Cardiac atrium fibroblast (primary cell): Measurements from ENCODE around the gene PHAX.

DNA sequence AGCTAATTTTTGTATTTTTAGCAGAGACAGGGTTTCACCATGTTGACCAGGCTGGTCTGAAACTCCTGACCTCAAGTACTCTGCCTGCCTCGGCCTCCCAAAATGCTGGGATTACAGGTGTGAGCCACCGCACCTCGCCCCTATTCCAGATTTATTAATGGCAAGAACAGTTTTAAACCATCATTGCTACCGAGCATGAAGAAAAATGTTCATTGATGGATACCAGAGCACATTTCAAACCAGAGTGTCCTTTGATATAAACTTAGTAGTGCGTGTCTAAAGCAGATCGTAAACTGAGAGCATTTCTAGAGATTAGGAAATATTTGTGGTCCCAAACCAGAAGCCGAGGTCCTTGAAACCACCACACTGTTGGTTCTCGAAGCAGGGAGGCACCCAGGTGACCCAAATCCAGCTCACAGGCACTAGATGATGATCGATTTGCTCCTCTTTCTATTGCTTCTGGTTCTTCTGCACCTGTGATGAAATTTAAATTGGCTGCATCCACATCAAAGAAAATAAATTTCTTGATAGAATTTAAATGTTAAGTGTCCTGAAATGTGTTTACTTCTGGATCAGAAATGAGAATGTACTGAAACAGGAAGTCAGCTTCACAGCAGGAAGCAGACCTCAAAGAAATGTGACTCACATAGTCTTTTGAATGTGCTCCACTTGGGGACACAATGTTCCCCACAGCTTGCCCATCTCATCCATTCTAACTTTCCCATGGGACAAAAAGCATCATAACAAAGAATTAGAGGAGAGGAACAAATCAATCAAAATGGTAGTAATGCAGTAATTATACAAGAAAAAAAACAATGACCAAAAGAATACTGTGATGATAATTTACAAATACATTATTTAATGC is 85.5 kb downstream of the GRAMD2B start:
- RAMPAGE, long total RNA, result no peak

GRCh38 chr5:126526381-126526942 is 68.6 kb downstream of the ALDH7A1 start:
- RAMPAGE, long total RNA, result no peak

DNA sequence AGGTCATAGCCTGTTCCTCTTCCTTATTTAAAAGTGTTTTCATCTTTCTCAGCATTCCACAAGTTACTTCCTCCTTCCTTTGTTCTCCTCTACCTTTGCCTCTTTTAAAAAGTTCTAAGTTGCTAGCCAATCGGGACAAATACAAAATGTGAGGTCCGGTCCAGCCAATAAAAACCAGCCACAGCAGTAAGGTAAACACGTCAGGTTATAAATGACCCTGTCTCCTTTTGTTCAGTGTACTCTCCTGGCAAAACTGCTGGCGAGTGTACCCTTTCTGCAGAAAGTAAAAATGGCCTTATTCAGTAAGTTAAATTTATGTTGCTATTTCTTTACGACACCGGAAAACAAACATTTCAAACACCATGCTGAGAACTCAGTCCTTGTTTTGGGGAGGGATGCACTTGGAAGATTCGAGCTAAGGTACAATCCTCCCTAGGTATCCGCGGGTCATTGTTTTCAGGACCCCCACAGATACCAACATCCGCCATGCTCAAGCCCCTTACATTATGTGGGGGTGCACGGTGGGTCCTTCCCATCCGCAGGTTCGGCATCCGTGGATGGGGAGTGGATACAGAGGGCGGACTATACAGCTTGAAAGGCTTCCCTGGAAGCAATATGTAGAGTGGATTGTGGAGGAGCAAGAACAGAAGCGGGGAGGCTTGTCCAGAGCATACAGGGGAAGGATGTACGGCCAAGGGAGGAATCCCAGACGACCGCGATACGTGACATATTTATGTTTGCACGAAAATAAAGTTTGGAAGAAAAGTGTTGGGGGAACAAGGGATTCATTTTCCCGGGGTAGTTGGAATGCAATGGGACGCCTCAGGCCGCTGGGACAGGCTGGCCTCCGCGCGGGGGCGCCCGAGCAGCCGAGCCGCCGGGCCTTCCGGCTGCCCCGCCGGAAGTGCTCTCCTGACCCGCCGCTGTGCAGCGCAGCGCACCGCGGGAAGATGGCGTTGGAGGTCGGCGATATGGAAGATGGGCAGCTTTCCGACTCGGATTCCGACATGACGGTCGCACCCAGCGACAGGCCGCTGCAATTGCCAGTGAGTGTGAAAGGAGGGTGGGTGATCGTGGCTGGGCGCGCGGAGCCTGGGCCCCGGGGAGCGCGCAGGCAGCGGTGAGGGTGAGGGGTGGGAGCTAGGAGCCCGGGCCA is at the start of gene PHAX:
PHAX (plus strand) TSS at position 935 of the 1,156 bp plus-strand sequence.
- RAMPAGE, long total RNA, result start-site peak on the plus strand centred at position 938 of the sequence, 32 bp wide, 1,127 and 678 reads in 2 replicates

- RAMPAGE, long total RNA, result no peak
Observed at GRCh38 chr5:126777982-126779093, 1.4 kb downstream of the LMNB1 start.

DNA sequence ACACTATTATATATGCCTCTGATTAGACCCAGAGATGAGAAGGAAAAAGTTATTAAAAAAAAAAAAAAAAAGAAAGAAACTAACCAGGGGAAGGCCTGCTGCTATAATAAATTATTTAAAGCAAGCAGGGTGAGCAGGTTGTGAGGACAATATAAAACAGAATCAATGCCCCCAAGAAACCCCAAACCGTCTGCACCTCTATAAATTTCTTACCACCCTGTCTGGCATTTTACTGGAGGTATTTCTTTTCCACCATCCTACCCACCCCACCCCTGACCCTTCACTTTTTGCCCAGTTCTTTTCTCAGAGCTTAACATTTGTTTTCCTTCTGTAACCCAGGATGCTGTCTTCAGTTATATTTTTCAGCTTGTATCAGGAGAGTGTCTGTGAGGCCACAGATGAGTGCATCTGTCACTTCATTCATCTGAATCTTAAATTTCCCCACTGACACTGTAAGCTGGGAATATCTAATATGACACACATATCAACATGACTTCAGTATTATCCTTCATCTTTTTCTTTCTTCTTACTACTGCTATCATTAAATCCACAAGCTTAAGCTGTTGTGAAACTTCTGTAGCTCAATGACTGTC is 5.0 kb downstream of the MARCHF3 start:
- RAMPAGE, long total RNA, result no peak

- RAMPAGE, long total RNA, result no peak
Observed at GRCh38 chr5:127038528-127038959, 8.2 kb upstream of the MARCHF3 start.

GRCh38 chr5:127659913-127660481 is 11.1 kb downstream of the CTXN3 start:
- RAMPAGE, long total RNA, result no peak

GRCh38 chr5:127941369-127942043 is 142.1 kb upstream of the SLC12A2 start:
- RAMPAGE, long total RNA, result no peak

DNA sequence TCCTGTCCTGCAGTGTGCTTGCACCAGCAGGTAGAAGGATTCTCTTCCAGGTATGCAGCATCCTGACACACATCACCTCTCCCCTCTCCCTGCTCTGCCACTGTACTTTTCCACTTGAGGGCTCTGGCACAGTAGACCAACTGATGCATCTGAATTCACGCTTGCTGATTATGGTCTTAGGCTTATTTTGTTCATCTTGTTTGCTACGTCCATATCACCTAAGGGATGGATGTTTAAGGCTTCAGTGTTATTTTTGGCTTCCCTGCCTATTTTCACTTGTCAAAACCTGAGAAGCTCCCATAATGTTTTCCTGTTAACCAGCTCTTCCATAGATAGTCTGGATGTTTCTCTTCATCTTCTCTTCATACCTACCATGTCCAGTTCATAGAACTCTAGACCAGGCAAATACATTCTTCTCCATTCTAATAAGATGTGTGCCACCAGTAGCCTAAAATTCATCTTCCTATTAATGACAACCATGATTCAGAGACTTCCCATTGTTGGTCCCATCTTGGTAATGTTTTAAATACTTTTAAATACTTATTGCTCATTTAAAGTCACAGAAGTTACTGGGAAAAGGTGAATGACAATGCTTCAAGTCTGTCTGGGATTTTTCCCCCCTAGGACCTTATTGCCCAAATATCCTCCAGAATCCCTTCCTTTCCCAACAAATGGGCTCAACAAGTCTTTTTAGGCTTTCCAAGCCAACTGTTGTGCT is 64.8 kb upstream of the SLC12A2 start:
- RAMPAGE, long total RNA, result no peak

DNA sequence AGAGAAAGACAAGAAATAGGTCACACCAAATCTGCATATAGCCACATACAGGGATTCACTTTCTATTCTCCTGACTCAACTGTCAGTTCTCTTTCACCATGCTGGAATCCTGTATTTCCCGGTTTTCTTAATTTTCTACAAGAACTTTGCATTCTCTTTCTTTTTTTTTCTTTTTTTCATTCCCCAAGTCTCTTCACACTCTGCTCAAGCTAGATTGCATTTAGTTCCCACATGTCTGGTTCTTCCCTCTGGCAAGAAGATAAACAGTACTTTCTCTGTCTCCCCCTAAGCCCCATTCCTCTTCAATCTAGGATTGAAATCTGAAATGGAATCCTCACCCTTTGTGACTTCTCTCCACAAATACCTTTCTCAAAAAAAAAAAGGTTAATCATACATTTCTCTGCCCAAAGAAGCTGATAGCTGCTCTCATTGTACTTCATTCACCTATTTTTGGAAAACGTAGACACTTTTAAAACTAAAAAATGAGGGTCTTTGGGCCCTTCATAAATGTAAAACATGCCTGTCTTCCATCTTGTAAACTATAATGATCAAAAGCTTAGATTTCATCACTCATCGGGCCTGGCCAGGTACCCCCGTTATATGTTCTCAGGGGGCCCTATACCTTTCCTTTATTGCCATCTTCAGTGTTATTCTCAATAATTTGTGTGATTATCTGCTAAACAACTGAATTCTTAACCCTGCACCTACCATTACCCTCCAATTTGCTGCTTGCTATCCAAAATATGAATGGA is 64.0 kb upstream of the SLC12A2 start:
- RAMPAGE, long total RNA, result no peak

DNA sequence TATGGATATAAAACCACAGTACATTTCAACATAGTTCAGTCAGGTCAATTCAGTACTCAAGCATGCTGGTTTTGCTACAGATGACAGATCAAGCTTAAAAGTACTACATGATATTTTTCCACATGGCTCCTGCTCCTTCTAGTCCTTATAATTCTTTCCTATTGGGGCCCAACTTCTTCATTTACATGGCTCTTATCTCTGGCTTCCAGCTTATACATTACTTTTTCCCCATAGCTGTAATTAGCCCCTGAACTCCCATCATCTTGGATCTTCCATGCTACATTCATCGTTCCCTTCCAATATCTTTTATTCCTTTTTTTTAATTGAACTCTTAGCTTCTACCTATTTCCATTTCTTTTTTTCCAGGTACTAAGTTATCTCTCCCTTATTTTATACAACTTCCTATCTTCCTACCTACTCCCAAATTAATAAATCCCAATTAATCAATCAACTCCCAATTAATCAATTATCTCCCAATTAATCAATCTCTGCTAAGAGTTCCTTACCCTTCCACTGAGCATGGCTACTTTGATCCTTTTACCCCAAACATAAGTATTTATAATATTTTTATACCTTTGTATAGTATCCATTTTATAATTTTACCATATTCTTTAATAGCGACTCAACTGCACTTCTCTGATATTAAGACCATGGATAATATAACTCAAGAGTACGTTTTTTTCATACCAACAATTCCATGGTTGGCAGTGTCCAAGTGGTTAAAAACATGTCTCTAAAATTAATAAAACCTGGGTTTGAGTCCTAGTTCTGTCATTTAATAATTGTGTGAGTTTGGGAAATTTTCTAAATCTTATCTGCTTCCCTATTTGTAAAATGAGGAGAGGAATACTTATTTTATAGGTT is 60.5 kb upstream of the SLC12A2 start:
- RAMPAGE, long total RNA, result no peak

DNA sequence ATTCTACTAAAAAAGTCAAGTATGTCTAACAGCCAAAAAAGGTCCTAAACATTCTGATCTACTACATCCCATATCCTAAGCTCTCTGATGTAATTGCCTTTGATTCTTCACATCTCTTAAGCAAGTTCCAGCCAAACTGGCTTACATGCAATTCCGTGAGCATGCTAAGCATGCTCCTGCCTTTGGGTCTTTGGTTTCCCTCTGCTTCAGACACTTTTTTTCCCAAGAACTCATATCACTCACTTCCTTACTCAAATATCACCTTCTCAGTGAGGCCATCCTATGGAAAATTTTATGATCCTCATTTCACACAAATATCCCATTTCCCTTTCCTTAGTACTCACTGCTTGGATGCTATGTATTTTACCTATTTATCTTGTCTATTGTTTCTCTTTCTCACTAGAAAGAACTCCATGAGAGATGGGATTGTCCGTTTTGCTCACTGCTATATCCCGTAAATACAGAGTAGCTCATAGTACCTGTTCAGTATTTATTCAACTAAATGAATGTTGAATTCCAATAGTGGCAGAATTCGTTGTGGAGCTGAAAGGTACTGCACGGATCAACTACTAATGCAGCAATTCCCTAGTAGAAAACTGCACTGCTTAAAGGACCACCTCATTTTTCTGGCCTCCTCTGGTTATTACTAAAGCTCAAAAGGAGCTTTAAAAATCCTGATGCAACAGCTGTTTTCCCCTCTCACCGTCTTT is 2.2 kb upstream of the SLC12A2 start:
- RAMPAGE, long total RNA, result no peak

DNA sequence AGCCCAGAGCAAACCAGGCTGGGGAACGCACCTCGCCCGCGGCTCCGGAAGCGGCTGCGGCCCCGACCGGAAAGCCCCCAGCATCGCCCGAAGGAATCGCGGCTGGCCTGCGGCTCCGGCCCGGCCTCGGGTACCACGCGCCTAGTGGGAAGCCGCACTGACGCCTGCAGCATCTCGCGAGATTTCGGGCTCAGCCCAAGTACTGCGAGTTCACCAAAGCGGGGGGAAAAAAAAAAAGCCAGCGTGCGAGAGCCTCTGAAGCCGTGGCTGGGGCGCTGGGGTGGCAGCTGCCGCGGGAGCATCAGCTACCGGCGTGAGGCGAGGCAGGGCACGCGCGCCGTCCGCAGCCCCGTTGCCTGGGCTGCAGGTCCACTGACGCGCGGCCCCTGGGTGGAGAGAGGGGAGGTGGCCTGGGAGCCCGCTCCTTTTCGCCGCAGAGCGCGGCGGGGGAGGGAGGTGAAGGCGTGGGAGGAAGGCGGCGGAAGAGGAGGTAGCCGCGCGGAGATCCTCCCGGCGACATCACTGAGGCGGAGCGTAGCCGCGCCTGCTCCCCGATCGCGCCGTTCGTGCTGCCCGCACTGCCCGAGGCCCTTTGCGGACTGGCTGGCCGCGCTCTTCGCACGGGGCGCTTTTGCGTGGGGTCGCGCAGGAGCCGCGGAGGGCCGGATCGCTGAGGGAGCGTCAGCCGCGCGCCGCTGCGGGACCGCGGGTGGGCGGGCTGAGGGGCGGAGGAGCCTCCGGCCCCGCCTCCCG is 451 bp upstream of the SLC12A2 start:
- RAMPAGE, long total RNA, result start-site peak on the minus strand centred at position 130 of the sequence, 83 bp wide, 156 and 53 reads in 2 replicates

- RAMPAGE, long total RNA, result no peak
Observed at GRCh38 chr5:128113917-128114347, 30.4 kb downstream of the SLC12A2 start.

GRCh38 chr5:128157876-128158566 is 74.5 kb downstream of the SLC12A2 start:
- RAMPAGE, long total RNA, result no peak

DNA sequence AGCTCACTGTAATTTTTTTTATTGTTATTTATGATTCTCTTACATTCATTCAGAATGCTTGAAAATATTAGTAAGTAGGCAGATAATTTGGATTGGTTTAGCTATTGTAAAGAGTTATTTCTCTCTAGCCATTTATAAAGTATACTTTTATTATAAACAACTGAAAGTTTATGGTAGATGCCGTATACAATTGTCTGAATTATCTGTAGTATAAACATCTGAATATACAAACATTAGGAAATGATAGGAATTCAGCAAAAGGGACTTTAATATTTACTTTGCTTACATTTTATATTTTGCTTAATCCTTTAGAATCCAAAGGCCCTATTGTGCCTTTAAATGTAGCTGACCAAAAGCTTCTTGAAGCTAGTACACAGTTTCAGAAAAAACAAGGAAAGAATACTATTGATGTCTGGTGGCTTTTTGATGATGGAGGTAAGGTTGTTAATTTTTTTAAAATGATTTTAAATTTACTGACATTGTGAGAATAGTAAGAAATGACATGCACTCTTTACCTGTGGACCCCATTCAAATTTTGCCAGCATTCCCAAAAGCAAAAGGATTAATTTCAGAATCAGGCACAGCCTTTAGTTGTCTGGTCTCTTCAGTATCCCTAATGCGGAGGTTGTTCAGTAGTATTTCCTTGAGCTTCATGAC is 94.8 kb downstream of the SLC12A2 start:
- RAMPAGE, long total RNA, result no peak

DNA sequence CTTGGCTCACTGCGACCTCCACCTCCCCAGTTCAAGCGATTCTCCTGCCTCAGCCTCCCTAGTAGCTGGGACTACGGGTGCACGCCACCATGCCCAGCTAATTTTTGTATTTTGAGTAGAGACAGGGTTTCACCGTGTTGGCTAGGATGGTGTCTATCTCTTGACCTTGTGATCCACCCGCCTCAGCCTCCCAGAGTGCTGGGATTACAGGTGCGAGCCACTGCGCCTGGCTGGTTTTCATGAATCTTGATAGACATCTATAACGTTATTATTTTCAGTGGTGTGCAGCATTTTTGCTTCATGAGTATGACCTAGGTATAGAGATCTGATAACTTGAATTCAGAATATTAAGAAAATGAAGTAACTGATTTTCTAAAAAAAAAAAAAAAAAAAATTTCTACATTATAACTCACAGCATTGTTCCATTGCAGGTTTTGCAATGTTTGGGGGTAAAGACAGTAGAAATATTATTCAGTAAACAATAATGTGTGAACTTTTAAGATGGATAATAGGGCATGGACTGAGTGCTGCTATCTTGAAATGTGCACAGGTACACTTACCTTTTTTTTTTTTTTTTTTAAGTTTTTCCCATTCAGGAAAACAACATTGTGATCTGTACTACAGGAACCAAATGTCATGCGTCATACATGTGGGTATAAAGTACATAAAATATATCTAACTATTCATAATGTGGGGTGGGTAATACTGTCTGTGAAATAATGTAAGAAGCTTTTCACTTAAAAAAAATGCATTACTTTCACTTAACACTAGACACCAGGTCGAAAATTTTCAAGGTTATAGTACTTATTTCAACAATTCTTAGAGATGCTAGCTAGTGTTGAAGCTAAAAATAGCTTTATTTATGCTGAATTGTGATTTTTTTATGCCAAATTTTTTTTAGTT is 105.0 kb downstream of the SLC12A2 start:
- RAMPAGE, long total RNA, result no peak

DNA sequence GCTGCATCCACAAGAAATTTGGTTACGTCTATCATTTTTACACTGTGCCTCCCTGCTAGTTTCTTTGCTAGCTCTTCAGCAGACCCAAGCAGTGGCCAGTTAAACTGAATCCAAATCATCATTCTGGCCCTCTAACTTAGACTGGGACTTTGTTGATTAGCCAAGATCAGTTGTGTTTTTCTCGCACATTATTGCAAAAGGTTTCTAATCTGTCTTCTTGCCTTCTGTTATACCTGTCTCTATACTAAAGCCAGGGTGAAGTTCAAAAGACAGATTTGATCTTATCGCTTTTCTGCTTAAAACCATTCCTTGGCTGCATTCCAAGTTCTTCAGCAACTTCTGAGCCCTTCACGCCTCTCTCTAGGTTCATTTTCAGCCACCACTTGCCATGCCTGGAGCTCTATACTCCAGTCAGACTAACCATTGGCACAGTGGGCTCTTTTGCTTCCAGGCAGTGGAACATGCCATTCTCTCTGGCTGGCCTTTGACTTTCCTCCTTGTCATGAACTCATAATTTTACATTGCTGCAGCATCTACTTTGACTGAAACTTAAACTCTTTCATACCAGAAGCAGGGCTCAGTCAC is 114.3 kb downstream of the SLC12A2 start:
- RAMPAGE, long total RNA, result no peak

- RAMPAGE, long total RNA, result no peak
Observed at GRCh38 chr5:128199129-128199811, 115.7 kb downstream of the SLC12A2 start.

DNA sequence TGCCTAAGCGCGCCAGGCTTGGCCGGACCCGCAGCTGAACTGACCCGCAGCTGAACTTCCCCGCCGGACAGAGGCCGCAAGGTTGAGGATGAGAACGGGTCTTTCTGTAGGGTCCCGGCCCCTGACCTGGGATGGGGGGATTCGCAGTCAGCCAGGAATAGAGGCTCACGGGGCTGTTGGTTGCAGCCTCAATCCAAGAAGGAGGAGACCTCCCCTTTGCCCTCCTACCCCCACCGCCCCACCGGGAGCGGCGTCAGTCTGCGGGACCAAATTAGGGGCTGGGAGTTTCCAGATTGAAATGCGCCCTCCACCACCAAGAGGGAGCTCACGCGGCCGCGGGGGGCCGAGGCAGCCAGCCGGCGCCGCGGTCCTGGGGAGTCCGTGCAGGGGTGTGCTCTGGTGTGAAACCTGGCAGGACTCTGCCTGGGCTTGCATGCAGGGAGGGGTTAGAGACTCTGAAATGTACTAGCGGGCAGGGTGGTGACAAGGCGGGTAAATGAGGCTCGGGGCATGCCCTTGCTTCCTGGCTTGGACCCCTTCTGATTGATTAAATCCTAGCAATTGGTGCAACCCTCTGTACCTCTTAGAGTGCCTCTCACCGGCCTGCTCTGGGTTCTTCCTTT is 937 bp upstream of the FBN2 start:
- RAMPAGE, long total RNA, result no peak